ENCODE data around the gene NPY2R.

GRCh38 chr4:152324127-152324572, 211.7 kb downstream of the FBXW7 start:
- PRO-cap = no peak

DNA sequence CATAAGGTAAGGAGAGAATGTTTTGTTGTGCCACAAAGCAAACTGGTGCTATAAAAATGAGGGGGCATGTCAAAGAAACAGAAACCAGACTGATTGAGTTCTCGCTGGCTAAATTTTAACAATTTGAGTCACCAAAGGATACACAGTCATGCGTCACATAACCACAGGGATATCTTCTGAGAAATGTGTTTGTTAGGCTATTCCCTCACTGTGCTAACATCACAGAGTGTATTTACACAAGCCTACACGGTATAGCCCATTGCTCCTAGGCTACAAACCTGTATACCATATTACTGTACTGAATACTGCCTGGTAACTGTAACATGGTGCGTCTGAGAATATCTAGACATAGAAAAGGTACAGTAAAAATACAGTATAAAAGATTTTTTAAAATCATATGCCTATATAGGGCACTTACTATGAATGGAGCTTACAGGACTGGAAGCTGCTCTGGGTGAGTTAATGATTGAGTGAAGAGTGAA, 50.1 kb downstream of the FBXW7 start:
- PRO-cap = no peak

DNA sequence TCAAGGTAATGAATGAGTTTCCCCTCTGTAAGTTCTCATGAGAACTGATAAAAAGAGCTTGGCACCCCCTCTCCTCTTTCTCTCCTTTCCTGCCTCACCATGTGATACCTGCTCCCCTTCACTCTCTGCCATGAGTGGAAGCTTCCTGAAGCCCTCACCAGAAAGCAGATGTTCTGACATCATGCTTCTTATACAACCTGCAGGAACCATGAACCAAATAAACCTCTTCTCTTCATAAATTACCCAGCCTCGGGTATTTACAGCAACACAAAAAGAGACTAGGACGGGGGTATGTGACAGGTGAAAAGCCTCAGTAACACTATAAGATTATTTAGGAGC, 21.3 kb downstream of the FBXW7 start:
- PRO-cap = no peak

- PRO-cap = no peak
These were observed 54.4 kb upstream of the FBXW7 start for GRCh38 chr4:152590090-152590828.

DNA sequence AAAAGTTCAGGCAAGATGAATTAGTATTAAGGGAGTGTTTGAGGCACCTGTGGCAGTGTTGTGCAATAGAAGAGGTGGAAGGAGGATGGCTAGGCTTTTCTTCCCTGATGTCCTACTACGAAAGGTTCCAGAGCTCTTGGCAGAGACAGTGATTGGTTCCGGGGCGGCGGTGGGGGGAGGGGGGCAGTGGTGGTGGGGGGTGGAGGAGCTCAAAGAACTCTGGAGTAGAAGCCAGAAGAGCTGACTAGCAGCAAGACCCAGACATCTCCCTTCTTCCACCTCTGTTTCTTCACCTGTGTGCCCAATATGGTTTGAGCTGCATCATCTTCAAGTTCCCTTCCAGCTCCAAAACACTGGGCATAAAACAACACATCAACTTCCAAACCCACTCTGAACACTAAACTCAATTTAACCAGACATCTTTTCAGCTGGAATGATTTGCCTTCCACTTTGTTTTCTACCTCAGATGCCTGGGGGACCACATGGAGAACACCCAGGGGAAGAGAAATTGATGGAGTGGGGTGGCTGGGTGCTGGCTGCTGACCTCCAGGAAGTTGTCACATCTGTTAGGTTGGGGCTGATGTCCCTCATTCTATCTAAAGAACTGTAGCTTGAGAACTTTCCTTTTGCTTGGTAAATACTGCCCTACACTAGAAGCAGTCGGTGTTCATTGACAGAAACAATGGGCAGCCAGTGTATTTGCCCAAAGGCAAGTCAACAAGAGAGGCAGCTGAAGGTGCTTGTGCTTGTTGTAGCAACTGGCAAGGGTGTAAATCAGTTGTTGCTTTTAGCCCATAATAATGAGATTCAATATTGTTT, 1.2 kb downstream of the TMEM154 start:
- PRO-cap = no peak

DNA sequence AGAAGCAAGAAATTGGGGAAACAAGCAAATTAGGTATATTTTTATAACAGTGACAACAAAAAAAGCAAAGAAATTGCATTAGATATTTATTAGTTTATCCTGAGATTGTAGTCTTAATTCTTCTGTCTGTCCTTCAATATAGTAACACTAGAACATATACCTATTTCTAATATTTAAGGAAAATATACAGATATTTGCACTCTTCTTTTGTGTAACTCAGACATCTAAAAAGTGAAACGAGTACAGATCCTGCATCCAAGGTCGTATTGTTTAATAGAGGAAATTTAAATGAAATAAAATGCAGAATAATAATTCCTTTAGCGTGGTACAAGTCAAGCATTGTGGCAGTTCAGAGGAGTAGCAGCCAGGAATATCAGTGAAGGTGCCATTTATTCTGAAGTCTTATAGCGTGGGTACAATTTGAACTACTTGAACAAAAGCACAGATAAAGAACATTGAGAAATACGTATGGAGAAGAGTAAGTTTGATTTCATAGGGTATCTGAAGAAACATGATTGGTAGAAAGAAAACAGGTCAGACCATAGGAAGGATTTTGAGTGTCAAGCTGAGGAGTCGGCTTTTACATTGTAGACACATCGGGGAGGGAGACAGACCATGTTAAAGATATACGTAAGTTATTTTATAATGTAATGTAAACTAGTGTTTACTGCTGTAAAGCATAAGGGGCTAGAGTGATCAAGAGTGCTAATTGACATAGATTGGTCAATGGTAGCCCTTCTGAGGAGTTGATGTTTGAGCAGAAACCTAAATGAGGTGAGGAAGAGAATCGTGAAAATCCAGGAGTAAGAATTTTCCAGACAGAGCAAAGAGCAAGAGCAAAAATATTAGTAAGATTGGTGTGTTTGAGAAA, 21.0 kb downstream of the ARFIP1 start:
- PRO-cap = no peak

- PRO-cap = no peak
These were observed 21.4 kb downstream of the FHDC1 start for GRCh38 chr4:152957251-152958280.

- PRO-cap = no peak
These were observed 51.0 kb upstream of the TRIM2 start for GRCh38 chr4:153152793-153154034.

- PRO-cap = no peak
These were observed 50.2 kb upstream of the TRIM2 start for GRCh38 chr4:153154035-153154523.

DNA sequence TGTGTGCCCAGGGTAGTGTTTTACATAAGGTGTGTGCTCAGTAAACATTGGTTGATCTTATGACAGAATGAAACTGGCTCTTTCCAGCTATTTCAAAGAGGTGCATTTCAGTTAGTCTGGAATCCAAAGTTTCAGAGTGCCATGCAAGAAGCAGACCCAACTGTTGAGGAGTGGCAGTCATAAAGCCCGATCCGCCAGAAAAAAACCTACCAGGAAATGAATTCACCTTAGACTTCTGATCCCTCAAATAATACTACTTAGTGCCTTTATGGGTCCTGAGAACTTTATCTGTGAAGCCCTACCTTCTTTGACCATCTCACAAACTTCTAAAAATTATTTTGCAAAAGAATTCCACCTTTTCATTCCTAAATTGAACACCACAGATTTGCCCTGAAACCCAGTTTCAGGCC, 14.9 kb downstream of the TRIM2 start:
- PRO-cap = no peak

DNA sequence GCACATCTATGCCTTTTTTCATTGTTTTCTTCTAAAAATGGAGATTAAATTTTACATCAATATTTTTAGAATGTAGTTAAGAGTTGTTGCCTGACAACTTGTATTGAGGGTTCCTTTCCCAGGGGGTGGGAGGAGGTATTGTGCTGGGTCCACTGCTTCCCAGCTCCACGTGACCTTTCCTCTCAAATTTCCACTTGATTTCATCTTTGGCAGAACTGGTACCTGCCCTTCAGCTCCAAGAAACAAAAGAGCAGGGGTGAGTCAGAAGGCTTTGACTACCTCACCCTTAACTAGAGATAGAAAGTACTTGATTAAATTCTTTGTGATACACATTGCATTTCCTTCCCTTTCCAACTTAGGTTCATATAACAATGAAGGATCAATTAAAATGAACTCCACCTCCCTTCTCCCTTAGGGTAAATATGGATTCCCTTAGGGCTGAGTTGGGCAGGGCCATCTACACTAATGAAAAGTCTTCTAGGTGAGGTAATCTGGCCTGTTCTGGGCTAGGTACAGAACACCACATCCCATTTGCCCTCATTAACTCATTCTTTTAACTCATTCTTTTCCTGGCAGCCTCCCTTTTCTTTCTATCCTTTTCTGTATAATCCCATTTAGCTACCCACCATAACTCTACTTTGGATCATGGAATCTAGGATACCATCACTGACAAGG, 19.8 kb downstream of the TRIM2 start:
- PRO-cap = no peak

DNA sequence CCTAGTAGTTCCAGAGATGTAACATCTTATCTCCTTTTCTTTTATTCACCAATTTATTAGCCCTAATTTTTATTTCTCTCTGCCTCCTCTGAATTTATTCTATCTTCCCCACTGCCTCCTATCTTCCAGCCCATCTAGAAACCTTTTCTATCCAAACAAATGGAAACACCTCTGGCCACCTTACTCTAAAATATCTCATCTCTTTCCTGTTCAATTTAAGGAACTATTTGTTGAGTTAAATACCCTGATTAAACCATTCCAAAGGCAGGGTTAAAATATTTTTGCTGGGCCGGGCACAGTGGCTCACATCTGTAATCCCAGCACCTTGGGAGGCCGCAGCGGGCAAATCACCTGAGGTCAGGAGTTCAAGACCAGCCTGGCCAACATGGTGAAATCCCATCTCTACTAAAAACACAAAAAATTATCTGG, 25.3 kb upstream of the MND1 start:
- PRO-cap = no peak

GRCh38 chr4:153532504-153532981, 66.4 kb downstream of the TMEM131L start:
- PRO-cap = no peak

DNA sequence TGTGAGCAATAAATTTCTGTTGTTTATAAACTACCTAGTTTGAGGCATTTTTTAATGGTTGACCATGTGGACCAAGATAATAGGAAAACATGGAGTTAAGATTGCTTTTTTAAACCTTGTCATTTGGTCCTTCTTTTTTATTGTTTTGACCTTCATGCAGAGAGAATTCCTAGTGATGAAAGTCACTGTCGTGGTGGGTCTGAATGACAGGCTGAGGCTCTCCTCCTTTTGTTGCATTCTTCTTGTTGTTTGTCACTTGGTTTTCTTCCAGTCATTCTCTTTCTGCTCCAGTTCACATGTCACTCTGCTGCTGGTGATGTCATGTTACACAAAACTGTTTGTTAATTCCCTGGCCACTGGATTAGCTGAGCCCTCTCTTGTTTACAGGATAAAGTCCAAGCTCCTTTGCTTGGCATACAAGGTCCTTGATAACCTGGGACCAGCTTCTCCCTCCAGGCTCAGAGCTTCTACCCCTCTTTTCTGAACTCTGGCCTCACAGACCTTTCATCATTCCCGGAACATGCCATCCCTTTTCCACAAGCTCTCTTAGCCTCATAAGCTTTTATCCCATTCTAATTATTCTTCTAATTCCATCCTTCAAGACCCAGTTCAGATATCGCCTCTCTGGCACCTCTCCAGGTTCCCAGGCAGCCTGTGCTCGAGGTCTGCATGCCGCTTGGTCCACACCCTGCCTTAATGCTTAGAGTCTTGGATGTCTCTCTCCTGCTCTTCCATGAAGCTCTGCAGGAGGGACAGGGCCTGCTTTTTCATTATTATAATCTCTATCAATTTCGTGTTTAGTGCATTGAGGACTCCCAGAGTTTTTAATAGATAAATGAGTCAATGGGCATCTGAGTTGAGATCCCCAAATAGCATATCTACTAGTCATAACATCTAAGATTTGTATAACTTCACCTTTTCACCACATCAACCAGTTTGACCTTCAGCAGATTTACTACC, 98.6 kb downstream of the TMEM131L start:
- PRO-cap = no peak

- PRO-cap = no peak
These were observed 145.0 kb upstream of the SFRP2 start for GRCh38 chr4:153933890-153934215.

DNA sequence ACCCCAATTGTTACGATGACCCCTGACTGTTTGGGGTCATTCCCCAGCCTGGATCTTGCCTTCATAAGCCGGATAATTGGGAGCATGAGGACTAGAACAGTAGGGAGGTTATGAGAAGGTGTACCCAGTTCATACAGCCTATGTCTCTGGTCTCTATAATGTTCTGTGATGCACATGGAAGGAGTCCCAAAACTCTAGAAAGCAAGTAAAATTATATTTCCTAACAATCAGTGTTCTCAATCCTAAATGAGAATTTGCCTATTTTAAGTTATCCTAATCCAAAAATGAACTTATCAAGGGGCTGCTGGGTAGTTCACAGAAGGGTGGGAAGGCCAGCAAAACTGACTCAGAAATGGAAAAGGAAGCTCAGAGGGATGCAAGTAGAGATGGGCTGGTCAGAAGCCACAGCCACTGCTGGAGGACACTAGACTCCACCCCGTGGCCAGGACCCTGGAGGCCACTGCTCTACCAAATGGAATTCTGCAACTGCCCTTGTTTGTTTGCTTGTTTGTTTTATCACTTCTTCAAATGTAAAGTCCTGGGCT, 254.9 kb upstream of the SFRP2 start:
- PRO-cap = no peak

DNA sequence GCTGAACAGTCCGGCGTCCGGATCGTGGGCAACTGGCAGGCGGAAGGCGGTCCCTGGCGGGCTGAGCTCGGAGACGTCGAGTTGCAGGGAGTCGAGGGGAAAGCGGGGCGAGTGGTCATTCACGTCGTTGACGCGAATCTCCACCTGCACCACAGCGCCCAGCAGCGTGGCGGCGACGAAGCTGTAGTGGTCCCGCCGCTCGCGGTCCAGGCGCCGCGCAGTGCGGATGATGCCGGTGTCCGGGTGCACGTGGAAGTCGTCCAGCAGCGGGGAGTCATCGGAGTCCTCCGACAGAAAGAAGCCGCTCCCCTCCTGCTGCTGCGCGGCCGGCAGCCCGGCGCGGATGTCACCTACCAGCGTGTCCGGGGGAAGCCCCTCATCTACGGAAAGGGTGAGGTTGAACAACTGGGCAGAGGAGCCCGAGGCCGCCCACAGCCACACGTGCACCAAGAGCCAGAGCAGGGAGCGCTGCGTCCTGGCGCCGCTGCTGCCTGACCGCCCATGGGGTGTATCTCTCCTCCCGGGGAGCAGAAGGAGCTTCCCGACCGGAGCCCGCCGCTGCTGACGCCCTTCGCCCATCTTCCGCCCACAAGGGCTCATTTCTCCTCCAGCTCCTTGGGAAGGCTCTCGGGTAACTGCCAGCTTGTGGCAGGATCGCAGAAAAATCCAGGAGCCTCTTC, 703 bp downstream of the DCHS2 start:
- PRO-cap = no peak

DNA sequence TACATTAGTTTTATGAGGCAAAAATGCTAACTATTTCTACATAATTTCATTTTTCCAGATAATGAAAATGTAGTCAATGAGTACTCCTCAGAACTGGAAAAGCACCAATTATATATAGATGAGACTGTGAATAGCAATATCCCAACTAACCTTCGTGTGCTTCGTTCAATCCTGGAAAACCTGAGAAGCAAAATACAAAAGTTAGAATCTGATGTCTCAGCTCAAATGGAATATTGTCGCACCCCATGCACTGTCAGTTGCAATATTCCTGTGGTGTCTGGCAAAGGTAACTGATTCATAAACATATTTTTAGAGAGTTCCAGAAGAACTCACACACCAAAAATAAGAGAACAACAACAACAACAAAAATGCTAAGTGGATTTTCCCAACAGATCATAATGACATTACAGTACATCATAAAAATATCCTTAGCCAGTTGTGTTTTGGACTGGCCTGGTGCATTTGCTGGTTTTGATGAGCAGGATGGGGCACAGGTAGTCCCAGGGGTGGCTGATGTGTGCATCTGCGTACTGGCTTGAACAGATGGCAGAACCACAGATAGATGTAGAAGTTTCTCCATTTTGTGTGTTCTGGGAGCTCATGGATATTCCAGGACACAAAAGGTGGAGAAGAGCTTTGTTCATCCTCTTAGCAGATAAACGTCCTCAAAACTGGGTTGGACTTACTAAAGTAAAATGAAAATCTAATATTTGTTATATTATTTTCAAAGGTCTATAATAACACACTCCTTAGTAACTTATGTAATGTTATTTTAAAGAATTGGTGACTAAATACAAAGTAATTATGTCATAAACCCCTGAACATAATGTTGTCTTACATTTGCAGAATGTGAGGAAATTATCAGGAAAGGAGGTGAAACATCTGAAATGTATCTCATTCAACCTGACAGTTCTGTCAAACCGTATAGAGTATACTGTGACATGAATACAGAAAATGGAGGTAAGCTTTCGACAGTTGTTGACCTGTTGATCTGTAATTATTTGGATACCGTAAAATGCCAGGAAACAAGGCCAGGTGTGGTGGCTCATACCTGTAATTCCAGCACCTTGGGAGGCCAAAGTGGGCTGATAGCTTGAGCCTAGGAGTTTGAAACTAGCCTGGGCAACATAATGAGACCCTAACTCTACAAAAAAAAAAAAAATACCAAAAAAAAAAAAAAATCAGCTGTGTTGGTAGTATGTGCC, 5.1 kb downstream of the FGB start:
- PRO-cap = no peak

DNA sequence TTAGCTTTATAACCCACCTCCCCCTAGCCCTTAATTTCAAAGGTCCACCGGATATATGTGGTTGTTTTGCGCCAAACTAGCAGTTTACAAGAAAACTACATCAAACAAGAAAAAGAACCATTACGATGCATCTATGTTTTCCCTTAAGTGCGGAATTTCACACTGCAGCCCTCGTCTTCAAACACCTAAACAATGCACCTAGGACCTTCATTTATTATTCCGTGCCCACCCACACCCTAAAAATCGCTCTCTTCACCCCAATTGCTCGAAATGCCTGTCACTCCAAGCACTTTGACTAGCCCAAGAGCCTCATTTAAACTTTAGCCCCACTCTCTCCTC, 255 bp upstream of the RBM46 start:
- PRO-cap = no peak

DNA sequence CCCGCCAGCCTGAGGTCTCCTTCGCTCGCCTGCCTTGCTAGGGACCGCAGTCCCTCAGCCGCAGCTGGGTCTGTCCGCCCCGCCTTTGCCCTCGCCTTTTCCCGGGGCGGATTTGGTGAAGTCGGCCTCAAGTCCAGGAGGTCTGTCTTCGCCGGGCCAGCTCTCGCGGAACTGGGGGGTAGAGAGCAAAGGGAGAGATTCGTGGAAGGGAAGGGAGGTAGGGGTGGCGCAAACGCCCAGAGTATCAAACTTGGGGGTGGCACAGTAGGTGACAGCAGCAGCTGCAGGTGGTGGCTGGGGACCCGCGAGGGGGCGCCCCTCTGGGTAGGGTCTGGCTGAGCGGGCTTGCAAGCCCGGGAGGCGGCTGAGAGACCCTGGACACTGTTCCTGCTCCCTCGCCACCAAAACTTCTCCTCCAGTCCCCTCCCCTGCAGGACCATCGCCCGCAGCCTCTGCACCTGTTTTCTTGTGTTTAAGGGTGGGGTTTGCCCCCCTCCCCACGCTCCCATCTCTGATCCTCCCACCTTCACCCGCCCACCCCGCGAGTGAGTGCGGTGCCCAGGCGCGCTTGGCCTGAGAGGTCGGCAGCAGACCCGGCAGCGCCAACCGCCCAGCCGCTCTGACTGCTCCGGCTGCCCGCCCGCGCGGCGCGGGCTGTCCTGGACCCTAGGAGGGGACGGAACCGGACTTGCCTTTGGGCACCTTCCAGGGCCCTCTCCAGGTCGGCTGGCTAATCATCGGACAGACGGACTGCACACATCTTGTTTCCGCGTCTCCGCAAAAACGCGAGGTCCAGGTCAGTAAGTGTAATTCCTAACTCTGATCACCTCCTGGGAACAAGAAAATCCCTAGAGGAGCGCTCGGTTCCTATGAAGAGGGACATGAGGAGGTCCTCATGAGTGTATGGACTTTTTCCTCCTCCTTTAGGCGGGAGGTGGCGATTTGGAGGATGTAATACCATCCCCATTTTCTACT, at the start of gene NPY2R:
TSS of gene NPY2R (plus strand) at position 367 of the 975 bp plus-strand sequence.
- PRO-cap = no peak